ENCODE results near the gene UPK3A.

DNA sequence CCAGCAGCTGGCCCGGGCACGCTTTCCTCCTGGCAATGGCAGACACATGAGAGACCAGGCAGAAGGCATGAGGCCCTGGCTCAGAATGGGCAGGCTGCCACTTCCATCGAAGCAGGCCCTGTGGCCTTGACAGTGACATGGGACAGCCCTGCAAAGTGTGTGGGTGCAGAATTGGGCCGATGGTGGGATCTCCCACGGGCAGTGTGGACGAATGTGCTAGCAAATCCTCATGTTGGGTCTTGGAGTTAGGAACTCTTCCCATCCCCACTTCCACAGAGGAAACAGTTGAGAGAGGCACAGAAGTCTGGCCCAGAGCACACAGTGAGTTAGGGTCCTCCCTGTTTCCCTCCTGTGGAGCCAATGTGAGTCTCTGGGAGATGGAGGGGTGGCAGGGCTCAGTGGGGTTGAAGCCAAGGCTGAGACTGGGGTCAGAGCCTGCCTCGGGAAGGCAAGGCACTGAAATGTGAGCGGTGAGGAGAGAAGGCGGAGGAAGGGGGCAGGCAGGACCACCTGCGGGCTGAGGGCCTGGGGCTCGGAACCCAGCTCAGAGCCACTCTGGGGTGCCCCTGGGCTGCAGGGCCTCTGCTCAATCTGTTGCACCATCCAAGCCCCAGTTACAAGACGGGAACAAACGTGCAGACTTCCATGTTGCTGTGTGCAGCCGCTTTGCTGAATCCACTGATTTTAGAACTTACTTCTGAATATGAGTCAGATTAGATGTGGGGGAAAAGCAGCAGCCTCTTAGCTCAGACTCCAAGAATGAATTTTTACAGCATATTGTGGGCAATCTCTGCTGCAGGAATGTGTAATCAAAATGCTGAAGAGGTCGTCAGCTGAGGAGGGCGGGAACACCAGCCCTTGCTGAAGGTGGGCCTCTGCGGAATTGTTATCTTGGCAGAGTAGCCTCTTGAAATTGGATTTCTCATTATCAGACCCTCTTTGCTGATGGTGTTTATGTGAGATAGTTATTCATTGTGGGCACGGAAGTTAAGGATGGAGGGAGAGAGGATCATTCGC lies 21.4 kb downstream of the PARVG start:
- RRBS: no CpG with 5 or more reads among the region's 19 CpGs

- RRBS: no CpG with 5 or more reads among the region's 6 CpGs
These were observed 21.7 kb upstream of the RTL6 start for GRCh38 chr22:44519565-44520270.

DNA sequence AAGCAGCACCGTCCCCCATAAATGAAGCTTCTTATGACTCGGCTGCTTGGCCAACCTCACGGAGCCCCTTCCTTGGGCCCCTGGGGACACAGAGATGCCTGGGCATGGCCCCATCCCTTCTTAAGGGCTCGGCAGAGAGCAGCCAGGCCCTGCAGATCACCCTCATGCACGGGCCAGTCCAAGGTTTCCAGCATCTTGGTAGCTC lies 92.7 kb upstream of the PRR5 start:
- RRBS: no CpG with 5 or more reads among the region's 5 CpGs

DNA sequence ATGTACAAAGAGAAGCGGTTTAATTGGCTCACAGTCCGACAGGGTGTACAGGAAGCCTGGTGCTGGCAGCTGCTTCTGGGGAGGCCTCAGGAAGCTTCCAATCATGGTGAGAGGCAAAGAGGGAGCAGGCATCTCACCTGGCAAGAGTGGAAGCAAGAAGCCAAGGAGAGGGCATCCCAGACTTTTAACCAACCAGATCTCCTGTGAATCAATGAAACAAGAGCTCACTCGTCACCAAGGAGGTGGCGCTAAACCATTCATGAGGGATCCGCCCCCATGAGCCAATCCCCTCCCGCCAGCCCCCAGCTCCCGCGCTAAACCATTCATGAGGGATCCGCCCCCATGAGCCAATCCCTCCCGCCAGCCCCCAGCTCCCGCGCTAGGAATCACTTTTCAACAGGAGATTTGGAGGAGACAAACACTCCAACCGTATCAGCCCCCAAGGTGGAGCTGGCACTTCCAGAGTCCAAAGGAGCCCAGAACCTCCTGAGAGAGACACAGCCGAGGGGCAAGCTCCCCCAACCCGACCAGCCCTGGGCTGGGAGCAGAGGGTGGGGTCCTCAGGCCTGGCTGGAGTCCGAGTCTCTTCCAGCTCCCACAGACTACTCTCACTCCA lies 41.0 kb upstream of the PRR5 start:
- RRBS: no CpG with 5 or more reads among the region's 16 CpGs

GRCh38 chr22:44671019-44672244 lies 30.6 kb upstream of the PRR5 start:
- RRBS: no CpG with 5 or more reads among the region's 15 CpGs

GRCh38 chr22:44735911-44736171 lies 16.5 kb upstream of the ARHGAP8 start:
- RRBS: no CpG with 5 or more reads among the region's 7 CpGs

- RRBS: 9% methylated on average over 9 of the region's 14 CpGs
These were observed 3.4 kb downstream of the PHF21B start for GRCh38 chr22:45006273-45006861.

DNA sequence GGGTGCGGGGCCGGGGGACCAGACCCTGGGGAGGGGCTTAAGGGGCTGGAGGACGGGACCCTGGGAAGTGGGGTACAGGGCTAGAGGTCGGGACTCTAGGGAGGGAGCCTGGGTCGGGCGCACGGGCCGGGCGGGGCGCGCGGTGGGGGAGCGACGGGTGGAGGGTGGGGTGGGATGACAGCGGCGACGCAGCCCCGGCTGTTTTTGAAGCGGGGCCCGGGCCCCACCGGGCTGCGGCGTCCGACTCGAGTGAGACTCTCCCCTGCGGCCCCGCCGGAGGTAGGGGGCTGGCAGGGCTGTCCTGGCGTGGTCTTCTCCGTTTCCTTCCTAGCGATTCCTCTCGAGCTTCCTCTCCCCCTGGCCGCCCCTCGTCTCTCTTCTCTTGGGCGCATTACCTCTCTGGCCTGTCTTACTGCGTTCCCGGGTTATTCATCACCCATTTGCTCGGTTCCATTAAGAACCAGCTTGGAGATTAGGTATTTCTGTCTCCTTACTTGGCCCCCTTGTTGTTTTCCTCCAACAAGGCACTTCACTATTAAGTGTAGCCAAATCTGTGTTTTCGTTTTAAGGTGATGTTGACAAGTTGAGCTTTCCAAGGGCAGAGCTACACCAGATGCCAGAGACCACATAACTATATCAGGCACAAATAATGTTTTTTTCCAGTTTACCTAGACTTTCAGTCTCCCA lies 898 bp downstream of the NUP50 start:
- RRBS: 3% methylated on average over 19 of the region's 39 CpGs

DNA sequence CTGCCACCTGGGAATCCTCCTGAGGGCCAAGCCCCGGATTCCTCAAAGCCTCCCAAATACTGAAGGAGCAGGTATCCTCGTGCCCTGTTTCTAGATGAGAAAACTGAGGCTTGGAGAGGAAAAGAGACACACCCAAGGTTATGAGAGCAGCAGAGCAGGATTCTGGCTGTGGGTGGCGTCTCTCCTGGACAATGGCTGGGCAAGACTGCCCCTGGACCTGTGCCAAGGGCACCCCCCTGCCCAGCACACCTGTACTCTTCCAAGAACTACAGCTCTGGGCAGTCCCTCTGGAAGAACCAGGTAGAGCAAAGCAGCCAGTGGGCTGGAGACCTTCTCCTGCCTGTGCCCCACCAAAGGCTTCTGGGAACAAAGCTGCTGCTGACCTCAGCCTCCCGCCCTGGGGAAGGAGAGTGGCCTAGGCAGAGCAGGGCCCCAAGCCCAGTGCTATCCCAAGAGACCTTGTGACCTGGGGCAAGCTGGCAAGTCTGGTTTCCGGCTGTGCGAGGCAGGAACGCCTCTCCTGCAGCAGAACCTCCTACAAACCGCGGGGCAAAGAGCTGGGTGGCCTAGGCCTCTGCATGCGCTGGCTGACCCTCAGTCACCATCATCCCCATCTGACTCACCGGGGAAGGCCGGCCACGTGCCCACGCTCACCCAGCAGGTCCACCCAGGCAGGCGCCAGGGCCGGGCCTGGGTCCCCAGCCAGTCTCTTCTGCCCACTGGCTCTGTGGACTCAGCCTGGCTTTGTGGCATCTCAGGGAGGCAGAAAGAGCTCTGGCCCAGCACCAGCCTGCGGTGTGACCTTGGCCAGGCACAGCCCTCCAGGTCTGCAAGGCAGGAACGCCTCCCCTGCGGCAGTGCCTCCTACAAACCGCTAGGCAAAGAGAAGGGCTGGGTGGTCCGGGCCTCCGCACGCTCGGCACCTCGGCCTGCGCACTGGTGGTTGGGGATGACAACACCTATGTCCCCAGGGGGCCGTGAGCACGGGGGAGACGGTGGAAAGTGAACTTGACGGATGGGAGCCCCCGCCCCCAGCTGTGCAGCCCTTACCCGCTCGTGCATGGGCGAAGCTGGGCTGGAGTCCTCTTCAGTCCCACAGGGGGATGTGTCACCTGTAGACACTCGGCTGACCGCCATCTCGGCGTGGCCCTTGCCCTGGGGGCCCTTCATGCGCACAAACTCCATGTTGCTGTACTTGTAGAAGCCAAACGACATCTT lies 38.3 kb downstream of the KIAA0930 start:
- RRBS: 32% methylated on average over 5 of the region's 40 CpGs

DNA sequence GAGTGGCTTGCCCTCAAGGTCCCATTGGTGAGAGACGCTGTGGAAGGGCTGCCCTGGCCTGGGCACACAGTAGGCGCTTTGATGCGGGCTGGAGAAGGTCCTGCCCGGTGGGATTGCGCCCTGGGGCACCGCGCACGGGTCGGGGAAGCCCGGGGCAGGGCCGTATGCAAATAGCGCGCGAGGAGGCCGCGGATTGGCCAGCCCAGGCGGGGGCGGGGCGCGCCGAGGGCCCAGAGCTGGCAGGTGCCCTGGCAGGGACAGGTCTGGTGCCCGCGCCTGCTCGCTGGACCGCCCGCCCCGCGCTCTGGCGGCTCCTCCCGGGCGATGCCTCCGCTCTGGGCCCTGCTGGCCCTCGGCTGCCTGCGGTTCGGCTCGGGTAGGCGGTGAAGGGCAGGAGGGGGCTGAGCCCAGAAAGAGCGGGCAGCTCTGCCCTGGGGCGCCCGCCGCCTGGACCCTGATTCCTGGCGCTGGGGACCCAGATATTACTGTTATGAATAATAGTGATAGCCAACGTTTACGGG lies at the start of gene UPK3A:
Gene UPK3A (plus strand): TSS at position 260 of the 521 bp plus-strand sequence.
- RRBS: 4% methylated on average over 7 of the region's 44 CpGs

GRCh38 chr22:45296409-45297126 lies 11.8 kb downstream of the UPK3A start:
- RRBS: no CpG with 5 or more reads among the region's 9 CpGs

DNA sequence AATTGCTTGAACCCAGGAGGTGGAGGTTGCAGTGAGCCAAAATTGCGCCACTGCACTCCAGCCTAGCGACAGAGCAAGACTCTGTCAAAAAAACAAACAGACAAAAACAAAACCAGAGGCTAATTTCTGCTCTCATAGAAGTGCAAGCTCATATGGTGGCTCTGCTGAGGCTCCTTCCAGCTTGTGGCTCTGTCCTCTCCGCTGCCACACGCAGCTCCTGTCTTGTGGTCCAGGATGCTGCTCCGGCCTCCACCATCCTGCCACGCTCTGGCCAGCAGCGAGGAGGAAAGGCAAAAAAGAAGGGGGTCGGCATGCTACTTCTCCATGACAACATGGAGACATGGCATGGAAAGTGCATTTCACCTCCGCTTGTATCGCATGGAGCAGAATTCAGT lies 19.7 kb downstream of the RIBC2 start:
- RRBS: no CpG with 5 or more reads among the region's 10 CpGs

DNA sequence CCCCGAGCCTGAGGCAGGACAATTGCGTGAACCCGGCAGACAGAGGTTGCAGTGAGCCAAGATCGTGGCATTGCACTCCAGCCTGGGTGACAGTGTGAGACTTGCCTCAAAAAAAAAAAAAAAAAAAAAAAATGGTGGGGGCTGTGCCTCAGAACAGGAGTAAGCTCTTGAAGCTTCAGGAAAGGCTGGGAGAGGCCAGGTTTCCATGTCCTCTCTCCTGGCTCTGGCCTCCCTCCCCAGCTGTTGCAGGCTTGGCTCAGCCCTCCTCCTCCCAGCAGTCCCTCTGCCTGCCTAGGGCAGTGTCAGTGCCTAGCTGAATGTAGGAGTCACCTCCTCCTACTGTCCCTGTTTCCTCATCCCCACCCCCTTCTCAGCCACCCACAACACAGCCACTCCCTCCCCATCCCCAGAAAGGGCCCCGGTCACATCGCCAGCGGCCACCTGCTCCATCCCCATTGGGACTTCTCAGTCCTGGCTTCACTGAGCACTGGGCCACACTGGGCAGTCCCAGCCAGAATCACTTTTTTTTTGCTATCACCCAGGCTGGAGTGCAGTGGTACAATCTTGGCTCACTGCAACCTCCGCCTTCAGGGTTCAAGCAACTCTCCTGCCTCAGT lies 3.0 kb upstream of the FBLN1 start:
- RRBS: no CpG with 5 or more reads among the region's 8 CpGs

DNA sequence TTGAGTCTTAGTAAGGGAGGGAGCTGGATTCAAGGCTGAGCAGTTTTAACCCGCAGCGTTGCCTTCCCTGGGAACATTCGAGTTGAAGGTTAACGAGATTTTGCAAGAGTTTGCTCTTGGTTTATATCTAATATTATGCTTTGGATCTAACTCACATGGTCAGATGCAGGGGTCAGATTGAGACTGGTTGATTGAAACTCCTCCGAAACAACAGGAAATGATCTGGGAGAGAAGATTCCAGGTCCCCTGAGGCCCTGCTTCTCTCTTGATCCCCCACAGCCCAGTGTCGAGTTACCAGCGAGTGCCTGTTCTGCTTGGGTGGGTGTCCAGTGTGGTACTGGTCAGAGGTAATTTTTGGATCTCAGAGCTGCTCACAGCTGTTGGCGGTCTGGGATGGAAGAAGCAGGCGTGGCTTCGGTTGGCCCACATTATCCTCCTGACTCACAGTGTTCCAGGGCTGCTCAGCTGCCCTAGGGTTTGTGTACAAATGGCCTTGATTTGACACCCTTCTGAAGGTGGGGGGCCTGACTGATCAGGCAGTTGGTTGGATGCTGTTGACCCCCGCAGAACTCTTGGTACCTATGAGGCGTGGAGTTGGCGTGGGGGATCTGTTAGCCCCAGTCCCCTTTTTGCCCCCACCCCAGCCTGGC lies 9.2 kb downstream of the FBLN1 start:
- RRBS: no CpG with 5 or more reads among the region's 13 CpGs

DNA sequence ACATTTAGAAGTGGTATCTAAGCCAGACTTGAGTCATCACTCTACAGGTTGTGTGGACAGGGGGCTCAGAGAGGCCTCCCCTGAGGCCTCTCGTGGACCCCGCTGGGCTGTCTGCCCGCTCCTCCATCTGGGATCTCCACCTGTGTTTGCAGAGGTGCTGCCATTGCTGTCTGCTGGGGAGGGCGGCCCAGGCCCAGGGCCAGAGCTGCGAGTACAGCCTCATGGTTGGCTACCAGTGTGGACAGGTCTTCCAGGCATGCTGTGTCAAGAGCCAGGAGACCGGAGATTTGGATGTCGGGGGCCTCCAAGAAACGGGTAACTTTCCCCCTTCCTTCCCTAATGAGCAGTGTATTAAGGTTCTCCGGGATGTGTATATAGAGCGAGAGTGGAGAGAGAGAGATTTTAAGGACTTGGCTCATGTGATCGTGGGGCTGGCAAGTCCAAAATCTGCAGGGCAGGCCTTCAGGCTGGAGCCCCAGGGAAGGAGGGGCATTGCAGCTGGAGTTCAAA lies 25.1 kb downstream of the FBLN1 start:
- RRBS: 80% methylated on average over 4 of the region's 11 CpGs

DNA sequence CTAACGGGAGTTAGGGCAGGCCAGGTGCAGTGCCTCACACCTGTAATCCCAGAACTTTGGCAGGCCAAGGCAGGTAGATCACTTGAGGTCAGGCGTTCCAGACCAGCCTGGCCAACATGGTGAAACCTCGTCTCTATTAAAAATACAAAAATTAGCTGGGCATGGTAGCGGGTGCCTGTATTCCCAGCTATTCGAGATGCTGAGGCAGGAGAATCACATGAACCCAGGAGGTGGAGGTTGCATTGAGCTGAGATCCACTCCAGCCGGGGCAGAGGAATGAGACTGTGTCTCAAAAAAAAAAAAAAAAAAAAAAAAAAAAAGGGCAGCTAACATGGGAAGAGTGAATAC lies 69.1 kb upstream of the ATXN10 start:
- RRBS: no CpG with 5 or more reads among the region's 6 CpGs

DNA sequence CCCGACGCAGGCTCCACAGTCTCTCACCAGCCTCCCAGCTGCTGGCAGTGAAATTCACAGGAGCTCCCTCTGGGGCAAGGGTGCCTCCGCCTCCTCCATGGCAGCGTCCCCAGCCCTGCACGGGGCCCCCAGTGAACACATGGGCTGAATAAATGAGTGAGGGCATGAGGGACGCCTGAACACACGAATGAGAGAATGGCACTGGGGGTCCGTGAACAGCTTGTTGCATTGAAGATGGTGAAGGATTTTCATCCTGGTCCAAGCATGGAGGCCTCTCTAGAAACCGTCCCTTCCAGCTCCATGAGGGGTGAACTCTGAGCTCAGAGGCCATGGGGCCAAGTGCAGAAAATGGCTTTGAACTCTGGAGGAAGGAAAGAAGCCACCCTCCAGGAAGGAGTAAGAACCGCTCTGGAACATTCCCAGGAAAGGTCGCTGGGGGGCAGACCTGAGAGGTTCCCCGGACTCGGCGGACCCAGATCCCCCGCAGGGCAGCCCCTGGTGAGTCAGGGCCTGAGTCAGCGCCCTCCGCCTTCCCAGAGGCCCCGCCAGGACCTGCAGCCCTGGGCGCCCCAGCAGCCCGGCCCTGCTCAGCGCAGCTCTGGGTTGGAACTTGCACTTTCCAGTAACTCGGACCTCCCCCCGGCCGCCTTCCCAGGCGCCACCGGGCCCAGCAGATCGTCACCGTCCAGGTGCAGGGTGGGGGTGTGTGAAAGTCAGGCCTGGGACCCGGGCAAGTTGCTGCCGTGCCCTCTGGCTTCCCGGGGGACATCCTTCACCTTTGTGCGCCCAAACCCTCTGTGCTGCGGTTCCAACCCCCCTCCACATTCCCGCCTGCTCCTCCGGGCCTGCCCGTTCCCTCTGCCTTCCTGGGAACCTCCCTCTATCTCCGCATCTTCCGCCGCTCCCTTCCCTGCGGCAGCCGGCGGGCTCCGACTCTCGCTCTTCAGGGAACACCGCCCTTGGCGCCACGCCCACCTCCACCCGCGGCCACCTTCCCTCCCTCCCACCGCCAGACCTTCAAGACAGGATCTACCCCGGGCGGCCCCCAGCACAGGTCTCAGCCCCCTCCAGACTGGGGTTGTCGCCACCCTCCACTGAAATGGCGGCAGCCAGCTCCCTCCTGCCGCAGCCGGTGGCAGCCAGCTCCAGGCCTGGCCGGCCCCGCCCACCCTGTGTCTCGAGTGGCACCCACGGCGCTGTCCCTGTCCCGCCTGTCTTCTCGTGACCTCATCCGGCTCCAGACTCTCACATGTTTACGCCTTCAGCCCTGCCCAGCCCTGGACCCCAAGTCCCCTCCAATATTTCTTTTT lies 36.6 kb upstream of the WNT7B start:
- RRBS: 2% methylated on average over 28 of the region's 65 CpGs

GRCh38 chr22:46035905-46036798 lies 59.2 kb upstream of the WNT7B start:
- RRBS: 2% methylated on average over 39 of the region's 75 CpGs

GRCh38 chr22:46052278-46052555 lies 75.3 kb upstream of the WNT7B start:
- RRBS: no CpG with 5 or more reads among the region's 3 CpGs

DNA sequence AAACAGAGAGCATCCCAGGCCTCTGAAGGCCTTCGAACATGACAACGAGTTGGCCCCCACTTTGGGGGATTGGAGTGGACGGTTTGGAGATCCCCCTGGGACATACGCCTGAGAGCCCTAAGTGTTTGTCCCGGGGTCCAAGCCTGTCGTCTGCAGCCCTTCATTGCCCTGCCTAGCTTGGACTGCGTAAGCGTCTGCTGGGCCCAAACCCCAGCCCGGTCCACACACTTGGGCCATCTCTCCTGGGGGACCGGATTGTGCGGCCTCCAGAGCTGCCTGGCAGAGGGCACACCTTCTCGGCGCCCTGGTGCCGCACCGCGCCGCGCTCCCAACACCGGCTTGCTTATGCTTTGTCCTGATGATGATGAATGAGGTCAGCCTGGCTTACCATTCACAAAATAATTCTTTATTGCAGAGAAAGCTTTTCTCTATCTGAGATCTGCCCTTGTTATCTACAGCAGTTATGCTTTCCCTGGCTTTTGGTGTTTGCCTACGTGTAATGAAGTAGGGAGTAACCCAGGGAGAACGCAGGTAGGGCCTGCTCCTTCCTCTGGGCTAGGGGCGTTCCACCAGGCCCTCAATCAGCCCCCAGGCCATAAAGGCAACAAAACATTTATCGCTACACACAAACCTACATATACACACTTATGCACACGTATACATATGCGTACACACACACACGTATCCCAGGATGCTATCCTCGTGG lies 85.9 kb upstream of the PPARA start:
- RRBS: 85% methylated on average over 13 of the region's 27 CpGs

Measured in epithelial cell of esophagus (primary cell).